Metastatic Breast Carcinoma in the Brain (tissue), 10 donors: Measurements from ENCODE around the genes BNC2 and PLIN2.

- PRO-cap, 10 experiments = no peak in any of the 10 experiments
Measured at GRCh38 chr9:14349738-14350523, 36.0 kb upstream of the NFIB start.

DNA sequence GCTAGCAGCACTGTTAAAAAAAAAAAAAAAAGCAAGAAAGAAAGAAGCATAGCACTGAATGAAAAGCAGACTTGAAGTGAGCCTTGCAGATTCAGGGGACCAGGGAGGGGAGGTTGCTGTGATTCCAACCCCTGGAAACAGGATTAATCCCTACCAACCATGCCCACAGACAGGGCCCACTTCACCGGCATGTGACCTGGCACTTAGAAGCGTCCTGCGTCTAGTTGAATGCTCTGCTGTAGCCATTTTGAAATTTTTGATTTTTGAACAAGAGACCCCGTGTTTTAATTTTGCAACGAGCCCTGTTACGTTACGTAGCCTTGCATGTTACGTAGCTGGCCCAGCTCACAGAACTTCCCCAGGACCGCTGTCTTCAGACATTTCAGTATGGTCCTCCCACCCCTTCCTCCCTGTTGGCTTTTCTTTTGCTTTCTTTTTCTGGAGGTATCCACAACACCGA is 105.4 kb upstream of the NFIB start:
- PRO-cap, 10 experiments = no peak in any of the 10 experiments

- PRO-cap, 10 experiments = no peak in any of the 10 experiments
Measured at GRCh38 chr9:15472483-15472870, 38.3 kb downstream of the PSIP1 start.

GRCh38 chr9:16276059-16276624 is 594.3 kb downstream of the BNC2 start:
- PRO-cap, 10 experiments = no peak in any of the 10 experiments

GRCh38 chr9:16281871-16282135 is 588.7 kb downstream of the BNC2 start:
- PRO-cap, 10 experiments = peak in 2 of 10 experiments; most common plus-strand start chr9:16282004 (in 2)

DNA sequence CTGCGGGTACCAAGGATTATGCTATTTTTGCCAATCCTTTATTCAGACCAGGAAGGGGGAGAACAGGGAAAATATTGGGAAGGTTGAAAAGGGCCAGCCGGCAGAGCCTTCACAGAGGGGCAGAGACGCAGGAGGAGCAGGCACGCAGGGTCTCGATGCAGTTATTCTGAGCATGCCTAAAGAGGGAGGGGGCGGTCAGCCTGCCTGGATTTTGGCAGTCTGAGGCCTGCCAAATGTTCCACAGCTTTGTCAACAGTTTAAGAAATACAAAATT is 553.5 kb downstream of the BNC2 start:
- PRO-cap, 10 experiments = no peak in any of the 10 experiments

- PRO-cap, 10 experiments = peak in 1 of 10 experiments; most common plus-strand start chr9:16654069 (in 1); most common minus-strand start chr9:16653973 (in 1)
Measured at GRCh38 chr9:16653372-16654475, 216.7 kb downstream of the BNC2 start.

DNA sequence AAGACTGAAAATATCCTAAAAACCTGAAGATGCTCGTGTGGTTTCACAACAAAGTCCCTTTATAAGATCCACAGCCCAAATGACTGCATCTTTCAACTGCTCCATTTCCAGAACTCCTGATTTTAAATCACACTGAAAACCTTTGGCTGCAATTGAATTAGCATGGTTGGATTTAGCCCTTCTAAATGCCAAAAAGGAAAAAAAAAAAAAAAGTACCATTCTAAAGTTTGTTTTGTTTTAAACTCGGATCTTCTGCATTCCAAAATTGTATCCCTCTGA is 166.2 kb downstream of the BNC2 start:
- PRO-cap, 10 experiments = no peak in any of the 10 experiments

DNA sequence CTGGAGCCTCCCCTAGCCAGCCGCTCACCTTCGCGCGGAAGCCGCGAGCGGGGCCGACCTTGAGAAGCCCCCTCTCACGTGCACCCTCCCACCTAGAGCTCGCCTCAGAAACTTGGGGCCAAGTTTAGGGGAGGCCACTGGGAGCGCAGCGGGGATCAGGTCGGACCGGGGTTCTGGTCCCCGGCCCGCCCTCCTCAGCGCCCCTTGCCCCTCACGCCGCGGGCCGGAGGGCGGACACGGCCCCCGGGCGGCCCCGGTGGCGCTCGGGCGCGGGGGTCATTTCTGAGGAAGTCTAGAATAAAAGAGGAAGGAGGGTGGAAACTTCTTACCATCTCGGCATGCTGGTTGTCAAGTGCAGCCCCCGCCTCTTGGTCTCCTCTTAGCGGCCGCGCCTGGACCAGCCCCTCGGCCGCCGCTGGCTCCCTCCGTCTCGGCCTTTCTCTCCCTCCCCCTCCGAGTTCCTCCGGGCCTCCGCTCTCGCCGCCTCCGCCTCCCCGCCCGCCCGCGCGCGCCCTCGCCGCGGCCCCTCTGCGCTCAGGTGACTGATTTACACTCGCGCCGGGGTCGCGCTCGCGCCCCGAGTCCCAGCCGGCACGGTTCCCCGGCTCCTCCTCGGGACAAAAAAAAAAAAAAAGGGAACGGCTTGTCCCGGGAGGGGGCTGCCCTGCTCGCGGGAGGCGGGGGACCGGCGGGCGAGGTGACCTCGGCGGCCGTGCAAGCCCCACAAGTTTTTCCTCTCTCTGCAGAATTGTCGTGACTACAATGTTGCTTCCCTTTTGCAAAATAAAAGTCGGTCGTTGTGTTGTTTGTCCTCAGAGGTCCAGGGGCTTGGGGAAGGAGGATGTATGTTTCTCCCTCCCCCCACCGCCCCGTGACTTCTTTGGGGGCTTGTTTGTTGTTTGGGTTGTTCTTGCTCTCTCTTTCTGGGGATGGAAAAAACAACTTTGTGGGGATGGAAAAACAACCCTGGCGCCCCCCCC is at the start of gene BNC2:
BNC2 (minus strand) TSS at position 354 of the 980 bp plus-strand sequence.
- PRO-cap, 10 experiments = peak in 6 of 10 experiments; most common plus-strand start position 545 of the sequence (in 2); most common minus-strand start position 432 of the sequence (in 4)

- PRO-cap, 10 experiments = no peak in any of the 10 experiments
Measured at GRCh38 chr9:17423033-17423526, 155.8 kb upstream of the SH3GL2 start.

DNA sequence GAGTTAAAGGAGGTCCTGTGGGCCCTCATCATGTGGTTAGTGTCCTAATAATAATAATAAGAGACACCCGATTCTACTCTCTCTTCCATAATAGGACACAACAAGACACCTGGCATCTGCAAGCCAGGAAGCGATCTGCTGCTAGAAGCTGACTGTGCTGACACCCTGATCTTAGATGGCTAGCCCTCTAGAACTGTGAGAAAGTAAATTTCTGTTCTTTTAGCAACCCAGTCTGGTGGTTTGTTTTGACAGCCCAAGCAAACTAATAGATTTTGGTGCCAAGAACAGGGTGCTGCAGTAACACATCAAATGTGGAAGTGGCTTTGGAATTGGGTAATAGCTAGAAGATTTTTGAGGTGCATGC is 153.6 kb upstream of the SH3GL2 start:
- PRO-cap, 10 experiments = no peak in any of the 10 experiments

GRCh38 chr9:18447274-18447825 is 26.6 kb upstream of the ADAMTSL1 start:
- PRO-cap, 10 experiments = no peak in any of the 10 experiments

DNA sequence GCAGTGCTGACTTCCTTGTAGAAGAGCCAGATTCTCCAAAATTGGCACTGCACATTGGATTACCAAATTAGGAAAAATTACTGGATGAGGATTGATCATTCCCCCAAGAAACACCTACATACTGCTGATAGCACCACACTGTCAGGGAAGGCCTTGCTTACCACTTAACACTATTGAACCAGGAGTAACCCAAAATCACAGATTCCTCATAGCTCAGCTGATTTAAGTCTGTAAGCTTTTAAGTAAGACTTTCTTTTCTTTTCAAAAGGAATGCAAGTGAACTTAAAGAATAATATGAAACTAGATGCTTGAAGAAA is 247.2 kb downstream of the SAXO1 start:
- PRO-cap, 10 experiments = no peak in any of the 10 experiments

DNA sequence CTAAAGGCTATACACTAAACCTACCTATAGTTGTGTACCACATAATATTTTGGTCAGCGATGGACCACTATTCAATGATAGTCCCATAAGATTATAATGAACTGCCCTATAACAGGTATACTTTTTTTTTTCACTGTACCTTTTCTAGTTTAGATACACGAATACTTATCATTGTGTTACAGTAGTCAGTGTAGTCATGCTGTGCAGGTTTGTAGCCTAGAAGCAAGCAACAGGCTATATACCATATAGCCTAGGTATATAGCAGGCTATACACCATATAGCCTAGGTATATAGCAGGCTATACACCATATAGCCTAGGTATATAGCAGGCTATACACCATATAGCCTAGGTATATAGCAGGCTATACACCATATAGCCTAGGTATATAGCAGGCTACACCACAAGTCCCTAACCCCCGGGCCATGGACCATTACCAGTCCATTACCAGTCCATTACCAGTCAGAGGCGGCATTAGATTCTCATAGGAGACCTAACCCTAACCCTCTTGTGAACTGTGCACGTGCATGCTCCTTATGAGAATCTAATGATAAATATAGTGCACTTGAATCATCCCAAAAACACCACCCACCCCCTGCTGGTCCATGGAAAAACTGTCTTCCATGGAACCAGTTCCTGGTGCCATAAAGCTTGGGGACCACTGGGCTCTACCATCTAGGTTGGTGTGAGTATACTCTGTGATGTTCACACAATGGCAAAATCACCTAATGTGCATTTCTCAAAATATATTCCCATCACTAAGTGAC is 4.9 kb downstream of the PLIN2 start:
- PRO-cap, 10 experiments = no peak in any of the 10 experiments

GRCh38 chr9:19127343-19127896 is at the start of gene PLIN2:
TSS of gene PLIN2 (minus strand) at chr9:19127492.
- PRO-cap, 10 experiments = peak in 10 of 10 experiments; most common plus-strand start chr9:19127586 (in 7); most common minus-strand start chr9:19127490 (in 9)

DNA sequence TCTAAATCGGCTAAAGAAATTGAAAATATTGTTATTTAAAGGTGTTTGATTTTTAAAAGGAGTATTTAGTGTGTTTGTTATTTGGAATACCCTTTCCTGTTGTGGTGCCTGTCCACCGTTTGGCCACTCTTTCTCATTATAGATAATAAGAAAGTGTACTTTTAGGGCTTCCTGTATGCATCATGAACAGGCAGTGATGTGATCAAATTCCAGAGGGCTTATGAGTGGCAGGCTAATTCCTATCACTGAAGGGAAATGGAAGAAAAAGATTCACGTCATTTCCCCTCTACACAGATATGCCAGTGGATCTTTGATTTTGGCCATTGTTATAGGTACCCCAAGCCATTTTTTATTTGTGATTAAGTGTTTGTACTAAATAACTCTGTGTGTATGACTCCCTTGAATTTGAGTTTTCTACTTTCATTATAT is 37.1 kb downstream of the RPS6 start:
- PRO-cap, 10 experiments = no peak in any of the 10 experiments

GRCh38 chr9:19934507-19934861 is 145.6 kb upstream of the SLC24A2 start:
- PRO-cap, 10 experiments = no peak in any of the 10 experiments

GRCh38 chr9:20541183-20541619 is 81.1 kb downstream of the MLLT3 start:
- PRO-cap, 10 experiments = no peak in any of the 10 experiments

- PRO-cap, 10 experiments = peak in 1 of 10 experiments; most common plus-strand start chr9:20552134 (in 1)
Measured at GRCh38 chr9:20551840-20552206, 70.5 kb downstream of the MLLT3 start.

DNA sequence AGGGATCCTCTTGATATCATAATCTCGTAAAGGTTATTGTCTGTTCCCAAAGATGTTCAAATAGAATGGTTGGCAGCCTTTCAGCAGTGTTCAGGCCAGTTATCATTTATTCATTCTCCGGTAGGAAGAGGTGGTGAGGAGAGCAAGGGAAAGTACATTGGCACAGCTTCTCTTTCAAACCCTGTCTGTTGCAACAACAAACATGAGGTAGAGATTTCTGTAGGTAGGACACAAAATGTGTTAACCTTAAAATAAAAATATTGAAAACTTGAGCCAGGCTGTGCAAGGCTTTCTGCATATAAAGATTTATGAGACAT is 147.1 kb downstream of the FOCAD start:
- PRO-cap, 10 experiments = peak in 1 of 10 experiments; most common plus-strand start position 127 of the sequence (in 1)